ENCODE results near the gene PTPN1.

- PRO-cap, result no peak
- RAMPAGE, long total RNA, 2 experiments, result no peak in any of the 2 experiments
Observed at GRCh38 chr20:50194444-50194891, 3.8 kb downstream of the CEBPB start.

- PRO-cap, result no peak
- RAMPAGE, long total RNA, 2 experiments, result no peak in any of the 2 experiments
Observed at GRCh38 chr20:50240190-50240397, 49.5 kb downstream of the CEBPB start.

GRCh38 chr20:50285275-50286447, 95.0 kb downstream of the CEBPB start:
- PRO-cap, result no peak
- RAMPAGE, long total RNA, 2 experiments, result no peak in any of the 2 experiments

DNA sequence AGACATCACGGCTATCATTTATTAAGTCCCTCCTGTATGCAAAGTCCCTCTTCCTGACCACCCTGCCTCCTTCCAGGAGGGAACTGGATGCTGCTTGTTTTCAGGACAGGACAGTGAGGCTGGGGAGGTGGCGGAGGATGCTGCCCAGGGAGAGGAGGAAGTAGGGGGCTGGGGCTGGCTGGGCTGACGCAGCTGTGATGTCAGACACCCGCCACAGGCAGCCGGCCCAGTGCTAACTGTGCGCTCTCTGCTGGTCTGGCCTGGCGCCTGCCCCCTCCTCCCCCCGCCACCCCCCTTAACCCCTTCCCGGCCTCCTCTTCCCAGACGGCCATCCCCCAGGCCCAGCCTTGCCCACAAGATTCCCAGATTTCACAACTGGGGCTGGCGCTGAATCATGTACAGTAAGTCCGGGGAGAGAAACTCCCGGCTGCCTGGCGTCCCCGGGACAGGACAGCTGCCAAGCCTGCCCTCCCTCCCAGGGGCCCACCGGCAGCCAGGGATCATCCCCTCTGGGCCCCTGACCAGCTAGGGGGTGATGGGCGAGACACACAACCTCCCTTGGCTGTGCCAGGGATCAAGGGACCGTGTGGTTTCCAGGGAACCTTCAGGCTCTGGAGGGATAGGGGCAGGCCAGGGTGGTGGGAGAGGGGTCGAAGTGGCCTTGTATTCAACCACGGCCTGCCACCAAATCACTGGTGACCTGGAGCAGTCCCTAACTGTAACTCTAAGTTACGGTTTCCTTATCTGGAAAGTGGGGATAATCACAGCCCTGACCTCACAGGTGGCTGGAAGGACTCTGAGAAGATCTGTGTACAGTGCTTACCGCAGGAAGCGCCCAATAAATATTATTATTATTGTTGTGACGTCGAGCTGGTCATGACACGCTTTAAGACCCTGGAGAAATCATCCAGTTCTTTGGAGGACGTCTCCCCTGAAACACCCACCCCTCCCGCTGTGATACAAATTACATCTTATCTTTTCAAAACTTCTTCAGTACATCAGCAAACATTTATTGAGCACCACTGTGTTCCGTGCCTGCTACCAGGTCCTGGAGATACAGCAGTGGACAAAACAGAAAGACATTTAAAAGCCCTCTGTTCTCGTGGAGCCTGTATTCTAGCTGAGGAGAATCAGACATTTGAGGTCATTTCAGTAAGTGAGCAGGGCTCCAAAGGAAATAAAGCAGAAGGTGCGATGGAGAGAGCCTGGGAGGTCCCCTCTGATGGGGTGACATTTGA, 118.3 kb downstream of the CEBPB start:
- PRO-cap, result bidirectional peak, plus-strand start at position 401 of the sequence, minus-strand start at position 85 of the sequence
- RAMPAGE, long total RNA, 2 experiments, result no peak in any of the 2 experiments

DNA sequence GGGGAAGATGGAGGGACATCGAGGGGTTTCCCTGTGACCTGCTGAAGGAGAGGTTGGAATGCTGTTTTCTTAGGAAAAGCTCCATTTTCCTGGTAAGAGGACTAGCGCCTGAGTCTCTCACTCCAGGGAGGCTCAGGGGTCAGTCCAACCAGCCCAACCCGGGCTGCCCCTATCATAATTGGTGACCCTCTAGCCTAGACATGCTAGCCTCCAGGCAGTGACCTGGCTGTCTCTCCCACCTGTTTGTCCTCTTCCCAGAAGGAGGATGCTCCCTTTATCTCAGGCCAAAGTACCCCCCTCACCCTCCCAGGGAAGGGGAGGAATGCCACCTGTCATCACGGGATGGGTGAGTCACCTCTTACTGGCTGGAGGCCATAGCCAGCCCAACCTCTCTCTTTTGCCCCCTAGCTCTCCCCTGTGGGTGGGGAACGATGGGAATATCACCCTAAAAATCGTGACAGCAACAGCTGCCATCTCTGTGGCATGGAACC, 137.6 kb upstream of the PTPN1 start:
- PRO-cap, result no peak
- RAMPAGE, long total RNA, 2 experiments, result no peak in any of the 2 experiments

GRCh38 chr20:50390588-50391237, 119.5 kb upstream of the PTPN1 start:
- PRO-cap, result no peak
- RAMPAGE, long total RNA, 2 experiments, result no peak in any of the 2 experiments

- PRO-cap, result no peak
- RAMPAGE, long total RNA, 2 experiments, result no peak in any of the 2 experiments
Observed at GRCh38 chr20:50409413-50409943, 100.7 kb upstream of the PTPN1 start.

GRCh38 chr20:50415090-50416237, 94.7 kb upstream of the PTPN1 start:
- PRO-cap, result bidirectional peak, plus-strand start at chr20:50415914, minus-strand start at chr20:50415625
- RAMPAGE, long total RNA, 2 experiments, result start-site peak on the plus strand in 2 of 2 experiments, at chr20:50415859-50415970 at its widest, 9 to 32 reads per replicate

- PRO-cap, result no peak
- RAMPAGE, long total RNA, 2 experiments, result no peak in any of the 2 experiments
Observed at GRCh38 chr20:50430606-50431132, 79.5 kb upstream of the PTPN1 start.

GRCh38 chr20:50510319-50511132, at the start of gene PTPN1:
Gene PTPN1, plus strand, starts transcription at chr20:50510383.
- PRO-cap, result unidirectional peak, plus-strand start at chr20:50510383
- RAMPAGE, long total RNA, 2 experiments, result start-site peak on the plus strand in 2 of 2 experiments, at chr20:50510361-50510411 at its widest, 299 to 385 reads per replicate

DNA sequence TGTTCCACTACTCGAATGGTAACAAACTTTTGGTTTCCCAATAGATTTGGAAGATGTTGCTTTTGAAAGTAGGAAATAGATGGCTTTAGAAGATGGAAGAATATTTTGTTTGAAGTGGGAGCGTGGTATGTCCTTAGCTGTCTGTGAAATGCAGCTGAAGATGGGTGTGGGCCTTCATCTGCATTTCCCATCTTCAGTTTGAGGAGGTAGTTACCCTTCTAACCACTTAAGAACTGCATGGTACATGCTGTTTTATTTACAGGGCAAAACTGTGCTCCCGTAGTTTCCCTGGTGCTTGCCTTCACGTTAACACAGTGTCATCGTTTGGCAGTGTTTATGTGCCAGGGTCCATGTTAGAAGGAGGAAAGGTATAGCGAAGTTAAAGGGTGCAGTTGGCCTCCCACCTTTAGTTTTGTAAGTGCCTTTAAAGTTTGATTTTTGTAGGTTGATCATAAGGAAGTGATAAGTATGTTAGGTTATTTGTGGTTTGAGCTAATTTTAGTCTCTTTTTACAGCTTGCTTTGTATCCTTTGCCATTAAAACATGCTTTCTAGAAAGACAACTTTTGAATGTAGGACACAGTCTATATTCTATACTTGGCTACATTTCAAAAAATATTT, 9.3 kb downstream of the PTPN1 start:
- PRO-cap, result no peak
- RAMPAGE, long total RNA, 2 experiments, result no peak in any of the 2 experiments

- PRO-cap, result no peak
- RAMPAGE, long total RNA, 2 experiments, result no peak in any of the 2 experiments
Observed at GRCh38 chr20:50554612-50555194, 44.5 kb downstream of the PTPN1 start.

DNA sequence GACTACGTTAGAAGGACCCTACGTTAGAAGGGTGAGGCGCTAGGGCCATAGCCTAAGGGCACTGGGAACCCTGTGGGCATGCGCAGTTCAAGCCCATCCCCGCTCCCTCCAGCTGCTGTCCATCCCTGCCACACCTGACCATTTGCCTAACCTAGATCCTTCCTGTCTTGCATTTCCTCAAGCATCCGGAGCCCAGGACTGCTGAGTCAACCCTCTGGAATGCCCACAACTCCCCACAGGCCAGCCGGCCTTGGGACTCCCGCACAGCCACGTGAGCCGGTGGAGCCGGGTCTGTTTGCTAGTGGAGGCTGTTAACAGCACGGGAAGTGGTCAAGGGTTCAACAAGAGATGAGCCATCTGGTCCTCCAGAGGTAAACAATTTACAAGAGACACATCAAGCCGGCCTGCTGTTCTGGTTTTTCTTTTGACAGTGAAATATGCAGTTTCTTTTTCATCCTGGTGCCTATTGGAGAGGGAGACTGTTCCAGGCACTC, 45.8 kb downstream of the RIPOR3 start:
- PRO-cap, result no peak
- RAMPAGE, long total RNA, 2 experiments, result no peak in any of the 2 experiments

DNA sequence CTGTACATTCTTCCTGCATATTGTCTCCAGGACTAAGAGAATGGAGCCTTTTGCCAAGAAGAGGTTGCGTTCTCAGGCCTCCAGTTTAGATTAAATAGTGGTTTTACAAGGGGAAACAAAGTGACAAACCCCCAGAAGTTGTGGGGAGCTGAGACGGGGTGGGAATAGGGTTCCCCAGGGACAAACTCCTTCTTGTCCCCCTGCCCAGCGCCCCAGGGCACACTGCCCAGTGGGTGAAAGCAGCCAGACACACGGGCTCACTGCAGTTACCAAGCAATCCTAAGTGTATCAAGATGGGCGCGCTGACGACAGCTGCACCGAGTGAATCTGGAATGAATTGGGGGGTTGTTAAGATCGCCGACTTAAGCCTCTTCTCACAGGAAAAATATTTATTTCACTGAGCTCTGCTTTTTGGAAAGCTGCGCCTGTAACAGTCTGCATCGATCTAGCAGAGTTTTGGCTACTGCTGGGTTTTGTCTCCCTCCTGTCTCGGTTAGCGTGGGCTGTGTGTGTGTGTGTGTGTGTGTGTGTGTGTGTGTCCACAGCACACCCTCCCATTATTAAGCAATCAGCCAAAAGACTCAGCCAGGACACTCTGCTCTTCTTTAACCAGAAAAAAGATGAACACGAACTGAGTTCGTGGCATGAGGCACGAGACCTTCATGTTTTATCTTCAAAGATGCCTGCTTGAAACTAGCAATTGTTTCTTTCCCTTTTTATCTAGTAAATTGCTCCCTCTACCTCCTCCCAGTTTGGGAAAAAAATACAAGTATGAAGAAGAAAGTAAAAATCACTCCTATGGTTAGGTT, 36.0 kb downstream of the RIPOR3 start:
- PRO-cap, result no peak
- RAMPAGE, long total RNA, 2 experiments, result no peak in any of the 2 experiments

DNA sequence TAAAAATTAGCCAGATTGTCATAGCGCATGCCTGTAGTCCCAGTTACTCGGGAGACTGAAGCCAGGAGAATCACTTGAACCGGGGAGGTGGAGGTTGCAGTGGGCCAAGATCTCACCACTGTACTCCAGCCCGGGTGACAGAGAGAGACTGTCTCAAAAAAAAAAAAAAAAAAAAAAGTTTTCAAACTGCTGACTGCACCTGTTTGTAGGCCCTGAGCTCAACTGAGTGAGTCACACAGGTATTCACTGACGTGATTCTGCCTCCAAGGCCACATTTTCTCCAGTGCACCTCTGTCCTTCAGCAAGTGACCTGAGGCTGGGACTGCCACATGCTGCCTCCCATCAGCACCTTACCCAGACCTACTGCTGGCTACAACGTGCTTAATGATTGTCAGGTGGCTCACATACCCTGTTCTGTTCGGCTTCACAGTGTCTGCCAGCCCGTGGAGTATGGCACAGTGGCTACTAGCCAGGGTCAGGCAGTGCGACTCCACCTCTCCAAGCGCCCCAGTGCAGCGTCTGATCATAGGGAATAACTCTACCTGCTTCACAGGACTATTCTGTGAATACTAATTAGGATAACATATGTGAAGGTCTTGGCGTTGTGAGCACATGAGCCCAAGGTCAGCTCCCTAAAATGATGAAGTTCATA, 28.3 kb downstream of the RIPOR3 start:
- PRO-cap, result no peak
- RAMPAGE, long total RNA, 2 experiments, result no peak in any of the 2 experiments

GRCh38 chr20:50693099-50693328, 1.7 kb upstream of the RIPOR3 start:
- PRO-cap, result no peak
- RAMPAGE, long total RNA, 2 experiments, result no peak in any of the 2 experiments

- PRO-cap, result no peak
- RAMPAGE, long total RNA, 2 experiments, result no peak in any of the 2 experiments
Observed at GRCh38 chr20:50745361-50746390, 14.3 kb downstream of the PARD6B start.

- PRO-cap, result no peak
- RAMPAGE, long total RNA, 2 experiments, result no peak in any of the 2 experiments
Observed at GRCh38 chr20:50804802-50805127, 9.9 kb downstream of the BCAS4 start.

DNA sequence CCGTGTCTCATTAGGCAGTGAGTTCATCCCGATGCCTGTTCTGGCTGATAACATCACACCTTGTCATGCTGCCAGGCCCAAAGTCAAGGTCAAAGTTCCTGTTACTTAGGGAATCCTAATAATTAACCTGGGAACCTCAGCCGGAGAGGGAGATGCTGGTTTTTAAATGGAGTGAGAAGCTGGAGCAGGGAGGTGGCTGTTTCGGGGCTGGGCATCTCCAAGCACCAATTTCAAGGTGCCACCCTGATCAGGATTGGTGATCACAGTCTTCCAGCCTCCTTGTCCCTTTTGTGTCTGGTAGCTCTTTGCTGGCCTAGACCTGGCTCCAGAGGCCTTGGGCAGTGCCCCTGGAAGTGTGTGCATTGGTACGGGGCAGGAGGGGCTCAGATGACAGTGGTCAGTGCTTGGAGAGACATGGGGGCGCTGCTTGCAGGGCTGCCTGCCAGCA, 61.5 kb downstream of the BCAS4 start:
- PRO-cap, result no peak
- RAMPAGE, long total RNA, 2 experiments, result no peak in any of the 2 experiments

DNA sequence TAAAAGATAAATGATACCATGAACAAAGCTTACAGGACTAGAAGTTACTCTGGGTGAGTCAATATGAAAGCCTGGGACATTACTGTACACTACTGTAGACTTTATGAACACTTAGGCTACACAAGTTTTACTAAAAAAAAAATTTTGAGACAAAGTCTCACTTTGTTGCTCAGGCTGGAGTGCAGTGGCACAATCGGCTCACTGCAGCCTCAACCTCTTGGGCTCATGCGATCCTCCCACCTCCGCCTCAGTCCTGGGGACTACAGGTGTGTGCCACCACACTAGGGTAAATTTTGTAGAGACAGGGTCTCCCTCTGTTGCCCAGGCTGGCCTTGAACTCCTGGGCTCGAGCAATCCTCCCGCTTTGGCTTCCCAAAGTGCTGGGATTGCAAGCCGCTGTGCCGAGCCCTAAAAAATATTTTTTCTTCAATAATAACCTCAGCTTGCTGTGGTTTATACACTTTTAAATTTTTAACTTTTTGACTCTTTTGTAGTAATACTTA, 35.8 kb downstream of the ADNP start:
- PRO-cap, result no peak
- RAMPAGE, long total RNA, 2 experiments, result no peak in any of the 2 experiments

All from breast epithelium (tissue), 2 donors.